ENCODE measurements around the gene GRM7.

- PRO-cap, 2 experiments, result no peak in any of the 2 experiments
Measured at GRCh38 chr3:273877-274282, 77.3 kb downstream of the CHL1 start.

- PRO-cap, 2 experiments, result no peak in any of the 2 experiments
Measured at GRCh38 chr3:297459-297985, 101.0 kb downstream of the CHL1 start.

GRCh38 chr3:856094-856699 lies 236.6 kb upstream of the CNTN6 start:
- PRO-cap, 2 experiments, result no peak in any of the 2 experiments

DNA sequence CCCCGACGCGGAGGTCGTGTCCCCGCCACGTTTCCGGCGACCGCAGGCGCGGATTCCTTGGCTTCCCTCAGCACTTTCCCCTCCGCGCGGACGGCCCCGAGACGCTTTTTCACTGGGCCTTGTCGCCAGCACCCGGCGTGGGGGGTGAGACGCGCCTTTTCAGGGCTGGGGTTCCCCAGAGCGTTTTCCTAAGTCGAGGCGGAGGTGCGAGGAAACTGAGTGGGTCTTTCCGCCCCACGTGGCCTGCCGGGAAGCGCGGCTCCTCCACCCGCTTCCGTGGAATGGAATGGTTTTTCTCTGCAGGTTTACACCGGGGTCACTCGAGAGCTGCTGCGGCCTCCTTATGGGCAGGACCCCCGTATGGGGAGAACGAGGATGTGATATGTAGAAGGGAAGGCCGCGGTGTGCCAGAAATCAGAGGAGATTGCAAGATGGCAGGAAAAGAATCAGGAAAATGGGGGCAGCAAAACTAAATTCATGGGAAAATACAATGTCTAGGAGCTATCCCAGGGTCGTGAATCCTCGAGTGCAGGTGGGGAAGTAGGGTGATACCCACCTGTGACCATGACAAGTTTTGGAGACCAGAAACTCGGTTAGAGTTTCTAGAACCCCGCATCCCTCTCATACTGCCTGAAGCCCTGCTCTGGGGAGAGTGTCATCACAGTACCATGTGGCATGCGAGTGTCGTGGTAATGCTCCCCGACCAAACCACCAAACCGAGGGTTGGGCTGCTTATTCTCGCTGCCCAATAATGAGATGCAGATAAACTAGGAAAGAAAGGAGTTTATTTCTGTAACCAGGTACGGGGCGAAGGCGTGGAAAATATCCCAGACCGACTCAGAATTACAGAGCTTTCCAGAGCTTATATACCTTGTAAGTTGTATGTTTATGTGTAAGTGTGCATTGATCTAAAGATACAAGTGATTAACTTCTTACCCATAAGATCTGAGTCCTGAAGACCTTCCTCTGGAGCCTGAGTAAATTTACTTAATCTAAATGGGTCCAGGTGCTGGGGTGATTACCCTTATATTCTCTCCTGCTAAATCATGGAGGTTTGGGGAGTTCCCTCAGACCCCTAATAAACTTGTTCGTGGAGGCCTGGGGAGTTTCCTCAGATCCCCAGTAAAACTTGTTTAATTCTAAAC lies 778 bp downstream of the TRNT1 start:
- PRO-cap, 2 experiments, result peak in 2 of 2 experiments; most common plus-strand start position 73 of the sequence (in 2); most common minus-strand start position 111 of the sequence (in 1)

GRCh38 chr3:4336792-4337471 lies 33.8 kb downstream of the SETMAR start:
- PRO-cap, 2 experiments, result no peak in any of the 2 experiments

DNA sequence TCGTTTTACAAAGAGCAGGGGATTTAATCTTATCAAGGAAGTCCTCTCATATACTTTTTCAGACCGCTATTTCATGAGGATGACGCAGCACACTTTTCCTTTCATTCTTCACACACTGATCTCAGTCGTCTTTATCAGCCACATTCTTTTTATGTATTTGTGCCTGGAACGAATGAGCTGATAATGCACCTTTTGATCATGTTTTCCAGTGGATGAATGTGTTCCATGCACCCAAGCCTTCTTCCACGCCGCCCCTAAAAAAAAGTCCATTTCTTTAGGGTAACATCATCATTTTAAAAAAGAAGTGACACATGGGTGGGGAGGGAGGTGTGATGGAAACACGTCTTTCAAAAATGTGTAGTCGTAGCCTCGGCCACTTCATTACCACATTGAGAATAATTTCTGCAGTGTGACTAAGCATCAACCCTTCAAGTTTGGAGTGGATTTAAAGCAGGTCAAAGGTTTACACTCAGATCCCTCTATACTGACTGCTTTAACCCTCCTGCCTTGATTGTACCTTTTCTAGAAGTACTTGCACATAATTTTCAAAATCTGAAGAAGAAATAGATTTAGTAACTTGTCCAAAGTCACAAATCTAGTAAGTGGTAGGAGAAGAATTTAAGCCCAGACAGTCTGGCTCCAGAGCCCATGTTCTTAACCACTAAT lies 48.3 kb downstream of the SETMAR start:
- PRO-cap, 2 experiments, result peak in 2 of 2 experiments; most common plus-strand start position 389 of the sequence (in 2); most common minus-strand start position 256 of the sequence (in 1)

DNA sequence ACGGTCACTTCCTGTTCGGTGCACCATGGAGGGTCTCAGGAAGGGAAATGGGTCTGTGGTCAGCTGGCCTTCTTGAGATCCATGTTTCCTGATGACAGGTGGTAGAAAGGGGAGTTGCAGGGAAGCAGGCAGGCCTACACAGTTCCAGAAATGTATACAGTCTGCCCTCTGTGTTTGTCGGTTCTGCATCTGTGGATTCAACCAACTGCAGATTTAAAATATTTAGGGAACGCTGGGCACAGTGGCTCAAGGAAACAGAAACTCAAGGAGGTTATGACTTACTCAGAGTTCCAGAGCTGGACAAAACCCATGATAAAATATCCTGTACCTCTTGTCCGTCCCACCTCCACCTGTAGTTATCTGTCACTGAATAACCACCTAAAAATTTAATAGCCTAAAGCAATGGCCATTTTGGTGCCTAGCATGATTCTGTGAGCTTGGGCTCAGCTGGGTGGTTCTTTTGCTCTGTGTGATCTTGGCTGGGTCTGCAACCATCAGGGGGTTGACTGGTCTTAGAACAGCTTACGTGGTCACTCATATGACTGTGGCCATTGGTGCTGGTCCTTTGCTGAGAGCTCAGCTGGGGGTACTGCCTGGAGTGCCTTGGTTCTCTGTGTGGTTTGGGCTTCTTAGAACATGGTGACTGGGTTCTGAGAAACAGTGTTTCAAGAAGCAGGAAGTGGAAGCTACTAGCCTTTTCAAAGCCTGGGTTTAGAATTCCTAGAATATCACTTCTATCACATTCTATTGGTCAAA lies 239.8 kb upstream of the BHLHE40 start:
- PRO-cap, 2 experiments, result no peak in any of the 2 experiments

GRCh38 chr3:4740062-4740746 lies 239.0 kb upstream of the BHLHE40 start:
- PRO-cap, 2 experiments, result no peak in any of the 2 experiments

- PRO-cap, 2 experiments, result no peak in any of the 2 experiments
Measured at GRCh38 chr3:4782185-4782923, 196.9 kb upstream of the BHLHE40 start.

DNA sequence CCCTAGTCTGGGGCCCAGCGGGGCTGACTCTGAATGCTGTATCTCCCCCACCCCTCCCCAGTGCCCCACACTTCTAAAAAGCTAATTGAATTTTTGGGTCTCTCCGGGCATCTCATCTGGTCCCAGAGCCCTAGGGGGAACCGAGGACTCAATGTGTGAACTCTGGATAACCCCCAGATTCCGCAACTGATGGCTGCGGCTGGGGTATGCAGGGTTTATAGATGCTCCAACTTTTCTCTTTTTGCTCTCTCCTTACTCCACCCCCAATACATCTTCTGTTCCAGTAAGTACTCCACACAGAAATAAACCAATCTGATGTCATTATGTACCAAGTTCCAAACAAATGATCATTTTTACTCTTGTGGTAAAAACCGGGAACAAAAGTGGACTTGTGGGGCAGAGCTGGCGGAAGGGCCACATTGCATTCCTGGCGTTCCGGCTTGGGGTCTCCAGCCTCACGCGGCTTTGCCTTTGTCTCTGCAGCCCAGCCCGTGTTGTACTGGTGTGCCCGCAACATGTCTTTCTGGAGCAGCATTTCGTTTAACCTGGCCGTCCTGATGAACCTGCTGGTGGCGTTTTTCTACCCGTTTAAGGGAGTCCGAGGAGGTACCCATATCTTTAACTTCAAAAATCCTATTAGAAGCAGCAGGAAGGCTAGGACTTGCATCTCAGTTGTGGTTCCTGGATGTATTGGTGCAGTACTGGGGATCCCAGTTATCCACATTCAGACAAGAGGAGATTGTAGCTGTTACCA lies 184.5 kb upstream of the BHLHE40 start:
- PRO-cap, 2 experiments, result no peak in any of the 2 experiments

GRCh38 chr3:4902082-4902626 lies 77.1 kb upstream of the BHLHE40 start:
- PRO-cap, 2 experiments, result no peak in any of the 2 experiments

GRCh38 chr3:4981668-4982169 lies 2.5 kb downstream of the BHLHE40 start:
- PRO-cap, 2 experiments, result no peak in any of the 2 experiments

DNA sequence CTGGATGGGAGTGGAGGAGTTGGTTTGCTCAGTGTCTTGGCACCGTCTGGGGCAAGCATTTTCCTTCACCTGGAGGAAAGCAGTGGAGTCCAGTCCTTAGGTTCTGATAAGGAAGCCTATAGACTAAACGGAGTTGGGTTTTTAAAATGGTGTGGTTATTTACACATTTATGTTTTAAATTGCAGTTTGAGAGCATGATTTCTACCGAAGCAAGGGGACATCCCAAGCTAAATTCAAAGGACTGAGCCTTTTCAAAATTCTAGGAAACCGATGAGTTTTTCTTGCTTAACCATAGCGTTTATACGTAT lies 1.7 kb downstream of the EDEM1 start:
- PRO-cap, 2 experiments, result no peak in any of the 2 experiments

- PRO-cap, 2 experiments, result no peak in any of the 2 experiments
Measured at GRCh38 chr3:5199202-5200021, 11.9 kb downstream of the EDEM1 start.

GRCh38 chr3:5439350-5439808 lies 251.9 kb downstream of the EDEM1 start:
- PRO-cap, 2 experiments, result no peak in any of the 2 experiments

DNA sequence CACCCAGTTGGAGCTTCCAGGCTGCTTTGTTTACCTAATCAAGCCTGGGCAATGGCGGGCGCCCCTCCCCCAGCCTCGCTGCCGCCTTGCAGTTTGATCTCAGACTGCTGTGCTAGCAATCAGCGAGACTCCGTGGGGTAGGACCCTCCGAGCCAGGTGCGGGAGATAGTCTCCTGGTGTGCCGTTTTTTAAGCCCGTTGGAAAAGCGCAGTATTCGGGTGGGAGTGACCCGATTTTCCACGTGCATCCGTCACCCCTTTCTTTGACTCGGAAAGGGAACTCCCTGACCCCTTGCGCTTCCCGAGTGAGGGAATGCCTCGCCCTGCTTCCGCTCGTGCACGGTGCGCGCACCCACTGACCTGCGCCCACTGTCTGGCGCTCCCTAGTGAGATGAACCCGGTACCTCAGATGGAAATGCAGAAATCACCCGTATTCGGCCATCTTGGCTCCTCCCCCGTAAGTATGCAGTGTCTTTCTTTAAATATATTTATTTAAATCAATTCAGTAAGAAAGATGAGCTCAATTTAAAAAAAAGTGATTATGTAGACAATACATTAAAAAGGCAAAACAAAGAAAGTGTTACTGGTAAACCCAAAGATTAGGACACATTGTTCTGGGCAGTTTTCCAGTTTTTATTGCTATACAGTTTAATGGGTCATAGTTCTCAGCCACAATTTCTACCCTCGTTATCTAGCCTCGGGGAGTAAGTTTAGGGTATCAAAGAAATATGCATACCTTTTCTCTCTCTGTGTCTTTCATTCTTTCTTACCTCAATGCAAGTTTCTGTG lies 91.1 kb upstream of the GRM7 start:
- PRO-cap, 2 experiments, result no peak in any of the 2 experiments

- PRO-cap, 2 experiments, result no peak in any of the 2 experiments
Measured at GRCh38 chr3:6860580-6861309, at the start of gene GRM7. TSS of gene GRM7 (plus strand) at chr3:6861115.

DNA sequence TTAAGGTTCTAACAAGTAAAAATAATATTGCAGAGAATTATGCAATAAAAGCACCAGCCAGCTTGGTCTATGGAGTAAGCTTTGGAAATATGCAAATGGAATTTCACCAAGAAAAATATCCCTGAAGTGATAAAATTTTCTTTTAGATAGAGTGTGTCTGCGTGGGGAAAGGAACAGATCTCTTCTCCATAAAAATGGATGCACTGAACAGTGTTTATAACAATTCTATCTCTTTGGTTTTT lies 712.3 kb downstream of the GRM7 start:
- PRO-cap, 2 experiments, result no peak in any of the 2 experiments

DNA sequence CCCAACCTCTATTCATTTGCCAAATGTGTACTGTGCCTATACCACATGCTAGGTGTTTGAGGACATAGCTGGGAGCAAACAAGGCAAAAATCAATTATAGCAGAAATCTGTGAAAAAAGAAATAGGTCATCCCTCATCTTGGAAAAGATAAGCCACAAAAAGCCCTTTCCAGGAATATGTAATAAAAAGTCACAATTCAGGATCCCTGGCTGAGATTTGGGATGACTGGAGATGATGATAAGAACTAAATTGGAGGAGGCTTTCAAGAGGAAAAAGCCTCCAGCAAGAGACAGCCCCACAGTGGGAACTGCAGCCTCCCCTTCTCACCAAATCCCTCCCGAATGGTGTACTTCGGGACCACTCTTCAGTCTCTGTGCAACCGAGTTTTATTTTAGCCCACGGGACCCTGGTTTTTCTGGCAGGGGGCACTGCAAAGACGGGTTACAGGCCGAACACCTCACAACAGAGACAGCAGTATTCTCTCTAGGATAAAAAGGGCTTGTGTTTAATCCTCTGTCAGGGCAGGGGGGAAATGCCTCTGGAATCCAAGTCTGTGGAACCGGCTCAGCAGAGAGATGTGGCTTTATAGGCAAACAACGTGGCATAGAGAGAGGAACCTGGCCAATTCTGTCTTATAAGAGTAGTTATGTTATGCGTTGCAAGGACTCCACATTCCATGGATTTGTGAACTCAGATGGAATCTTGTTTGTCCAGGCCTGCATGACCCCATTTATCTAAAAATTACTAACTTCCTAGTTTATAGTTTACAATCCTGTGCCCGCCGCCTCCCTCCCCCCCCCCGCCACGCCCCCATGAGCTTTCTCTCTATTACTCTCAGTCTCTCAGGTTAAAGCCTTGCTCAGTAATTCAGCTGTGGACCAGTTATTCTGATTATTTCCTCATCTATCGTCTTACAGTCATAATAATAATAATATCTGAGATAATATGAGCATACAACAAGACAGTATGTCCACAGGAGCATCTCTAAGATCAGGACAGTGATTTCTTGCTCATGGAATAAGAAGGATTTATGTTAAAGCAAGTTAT lies 1.1 kb upstream of the LMCD1 start:
- PRO-cap, 2 experiments, result no peak in any of the 2 experiments

GRCh38 chr3:8611691-8612157 lies 32.9 kb downstream of the SSUH2 start:
- PRO-cap, 2 experiments, result no peak in any of the 2 experiments

All from helper T cell (primary cell).